Neural cell (in vitro differentiated cells): ENCODE data around the genes ISY1 and EFCAB12.

DNA sequence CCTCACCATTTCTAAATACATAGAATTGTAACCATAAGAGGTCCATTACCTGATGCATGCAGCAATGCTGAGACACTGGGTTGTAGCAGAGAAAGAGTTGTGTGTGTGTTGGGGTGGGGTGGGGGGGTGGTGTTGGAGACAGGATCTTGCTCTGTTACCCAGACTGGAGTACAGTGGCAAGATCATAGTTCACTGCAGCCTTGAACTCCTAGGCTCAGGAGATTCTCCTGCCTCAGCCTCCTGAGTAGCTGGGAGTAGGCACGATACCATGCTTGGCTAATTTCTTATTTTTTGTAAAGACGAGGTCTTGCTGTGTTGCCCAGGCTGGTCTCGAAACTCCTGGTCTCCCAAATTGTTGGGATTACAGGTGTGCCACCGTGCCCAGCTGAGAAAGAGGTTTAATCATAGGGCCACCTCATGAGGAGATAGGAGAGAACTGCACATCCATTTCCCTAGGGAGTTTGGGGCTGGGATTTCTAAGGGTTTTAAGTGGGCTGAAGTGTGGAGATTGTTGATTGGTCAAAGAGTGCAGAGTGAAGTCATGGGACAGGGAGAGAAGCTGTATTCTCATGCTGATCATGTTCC lies 53.6 kb downstream of the RAB7A start:
- RAMPAGE, long total RNA = no peak

DNA sequence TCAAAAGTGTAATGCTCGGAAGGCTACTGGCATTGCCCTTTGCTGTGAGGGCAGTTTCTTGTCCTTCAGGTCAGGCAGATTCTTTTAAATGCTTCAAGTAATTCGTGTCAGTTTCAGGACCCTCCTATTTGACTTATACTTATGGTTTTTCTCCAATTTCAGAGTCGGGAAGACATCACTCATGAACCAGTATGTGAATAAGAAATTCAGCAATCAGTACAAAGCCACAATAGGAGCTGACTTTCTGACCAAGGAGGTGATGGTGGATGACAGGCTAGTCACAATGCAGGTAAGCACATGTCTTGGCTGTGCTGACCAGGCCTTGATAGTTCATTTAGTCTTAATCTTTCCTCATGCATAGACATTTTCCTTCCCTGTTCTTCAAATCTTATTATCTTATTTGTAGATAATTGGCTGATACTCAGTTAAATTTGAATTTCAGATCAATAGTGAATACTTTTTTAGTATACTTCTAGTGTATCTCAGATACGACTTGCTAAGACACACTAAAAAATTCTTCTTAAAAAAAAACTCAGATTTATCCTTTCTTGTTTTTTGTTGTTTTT lies 71.9 kb downstream of the RAB7A start:
- RAMPAGE, long total RNA = no peak

DNA sequence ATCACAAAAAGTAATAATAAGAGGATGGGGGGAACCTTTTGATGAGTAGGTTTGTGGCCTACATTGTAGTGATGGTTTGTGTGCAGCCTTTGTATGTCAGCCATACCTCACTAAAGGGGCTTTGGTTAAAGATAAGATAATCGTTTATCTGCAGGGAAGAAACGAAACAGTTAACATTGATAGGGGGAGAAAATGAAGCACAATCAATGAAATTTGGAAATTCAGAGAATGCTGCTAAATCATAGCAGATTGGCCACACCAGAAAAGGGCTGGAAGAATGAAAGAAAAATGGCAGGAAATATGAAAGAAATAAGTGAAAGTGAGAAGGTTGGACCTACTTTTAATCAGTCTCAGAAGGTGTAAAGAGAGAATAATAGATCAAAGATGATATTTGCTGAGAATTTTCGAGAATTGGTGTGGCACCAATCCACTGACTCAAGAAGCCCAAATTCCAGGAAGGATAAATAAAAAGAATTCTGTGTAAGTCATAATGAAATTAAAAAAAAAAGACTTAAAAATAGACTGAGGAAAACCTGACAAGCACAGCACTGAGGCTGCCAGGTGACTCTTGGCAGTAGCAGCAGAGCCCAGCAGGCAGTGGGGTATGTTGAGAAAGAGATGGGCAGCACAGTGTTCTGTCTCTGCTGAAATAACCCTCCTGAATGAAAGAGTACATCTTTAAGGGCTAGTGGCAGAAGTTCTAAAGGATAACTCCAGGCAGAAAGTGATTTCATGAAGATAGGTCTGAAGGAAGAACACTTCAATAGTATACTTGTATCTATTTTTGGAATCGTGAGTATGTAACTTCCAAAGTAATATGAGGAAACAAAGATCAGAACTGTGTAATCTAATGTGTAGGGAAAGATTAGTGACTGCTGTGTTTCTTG lies 75.6 kb downstream of the RAB7A start:
- RAMPAGE, long total RNA = no peak

DNA sequence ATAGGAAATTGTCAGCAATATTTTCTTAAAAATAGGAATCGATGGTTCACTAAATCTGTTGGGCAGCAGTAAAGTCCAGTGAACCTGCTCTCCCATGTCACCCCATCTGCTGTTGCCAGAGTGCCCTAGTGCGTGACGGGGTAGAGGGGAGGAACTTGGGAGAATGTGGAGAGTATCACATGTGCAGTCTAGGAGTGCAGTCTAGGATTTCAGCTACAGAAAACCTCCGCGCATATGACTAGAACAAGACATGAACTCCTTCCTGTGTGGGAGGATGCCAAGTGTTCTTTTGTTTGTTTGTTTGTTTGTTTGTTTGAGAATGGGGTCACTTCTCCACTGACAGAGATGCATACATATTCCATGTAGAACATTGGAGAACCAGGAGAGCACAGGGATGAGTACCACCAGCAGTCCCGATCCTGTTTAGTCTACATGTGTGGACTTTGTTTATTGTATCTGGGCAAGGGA lies 74.6 kb upstream of the ACAD9 start:
- RAMPAGE, long total RNA = no peak

- RAMPAGE, long total RNA = no peak
These were observed 66.0 kb upstream of the ACAD9 start for GRCh38 chr3:128812975-128814243.

DNA sequence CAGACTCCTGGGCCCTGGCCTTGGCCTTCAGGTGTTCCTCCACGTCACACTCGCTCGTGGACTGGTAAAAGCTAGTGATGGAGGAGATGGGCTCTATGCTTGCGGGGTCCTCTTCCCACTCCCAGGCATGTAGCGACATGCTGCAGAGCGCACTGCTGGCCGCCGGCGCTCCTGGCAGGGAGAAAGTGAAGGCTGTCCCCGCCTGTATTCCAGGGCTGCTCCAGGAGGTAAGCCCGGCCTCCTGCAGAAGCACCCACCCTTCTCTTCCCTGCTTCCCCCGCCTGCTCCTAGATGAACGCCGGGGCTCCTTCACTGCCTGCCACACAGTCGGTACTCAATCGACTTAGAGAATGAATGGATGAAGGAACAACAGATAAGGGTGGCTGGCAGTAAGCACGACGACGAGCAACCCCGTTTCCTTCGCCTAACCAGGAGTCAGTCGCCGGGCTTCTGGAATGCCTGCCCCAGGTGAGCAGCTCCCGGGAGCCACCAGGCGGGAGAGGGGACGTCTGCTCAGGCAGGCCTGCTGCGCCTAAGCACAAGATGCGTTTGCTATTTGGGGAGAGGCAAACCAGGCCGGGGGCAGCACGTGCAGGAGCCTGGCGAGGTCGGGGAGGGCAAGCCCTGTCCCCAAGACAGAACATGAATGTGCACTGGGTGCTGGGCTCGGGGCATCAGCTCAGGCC lies 567 bp downstream of the CFAP92 start:
- RAMPAGE, long total RNA = no peak

- RAMPAGE, long total RNA = no peak
These were observed 5.9 kb upstream of the GP9 start for GRCh38 chr3:129054479-129055247.

- RAMPAGE, long total RNA = no peak
These were observed 16.6 kb downstream of the GP9 start for GRCh38 chr3:129077169-129077508.

DNA sequence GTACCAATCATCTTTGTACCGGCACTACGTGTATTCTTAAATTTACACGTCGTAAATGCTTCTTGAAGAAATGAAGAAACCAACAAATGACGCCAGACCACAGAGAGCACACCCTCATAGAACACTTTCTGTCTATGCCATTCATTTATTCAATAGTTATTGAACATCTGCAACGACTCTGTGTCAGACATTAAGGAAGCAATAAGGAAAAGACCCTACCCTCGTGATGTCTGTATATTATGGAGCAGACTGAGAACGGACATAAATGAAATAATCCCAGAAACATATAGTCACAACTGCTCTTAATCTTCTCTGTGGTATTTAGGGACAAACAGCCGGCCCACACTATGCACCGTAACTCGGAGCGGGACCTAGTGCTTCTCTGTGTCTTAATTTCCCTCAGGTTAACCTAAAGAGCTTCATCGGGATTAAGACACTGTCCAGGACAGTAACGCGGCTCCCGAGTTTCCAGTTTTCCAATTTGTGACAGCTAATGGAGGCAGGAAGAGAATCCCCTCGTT lies 480 bp downstream of the ISY1 start:
- RAMPAGE, long total RNA = no peak

- RAMPAGE, long total RNA = start-site peak on the minus strand at chr3:129161036-129161064, 211 and 775 reads in 2 replicates; start-site peak on the plus strand at chr3:129161460-129161470, 11 and 17 reads in 2 replicates
These were observed at the start of gene ISY1 for GRCh38 chr3:129160844-129161905. Gene ISY1, minus strand, starts transcription at chr3:129161063.

GRCh38 chr3:129182014-129182809 lies 1.5 kb downstream of the CNBP start:
- RAMPAGE, long total RNA = no peak

GRCh38 chr3:129277904-129278265 lies 785 bp upstream of the HMCES start:
- RAMPAGE, long total RNA = no peak

DNA sequence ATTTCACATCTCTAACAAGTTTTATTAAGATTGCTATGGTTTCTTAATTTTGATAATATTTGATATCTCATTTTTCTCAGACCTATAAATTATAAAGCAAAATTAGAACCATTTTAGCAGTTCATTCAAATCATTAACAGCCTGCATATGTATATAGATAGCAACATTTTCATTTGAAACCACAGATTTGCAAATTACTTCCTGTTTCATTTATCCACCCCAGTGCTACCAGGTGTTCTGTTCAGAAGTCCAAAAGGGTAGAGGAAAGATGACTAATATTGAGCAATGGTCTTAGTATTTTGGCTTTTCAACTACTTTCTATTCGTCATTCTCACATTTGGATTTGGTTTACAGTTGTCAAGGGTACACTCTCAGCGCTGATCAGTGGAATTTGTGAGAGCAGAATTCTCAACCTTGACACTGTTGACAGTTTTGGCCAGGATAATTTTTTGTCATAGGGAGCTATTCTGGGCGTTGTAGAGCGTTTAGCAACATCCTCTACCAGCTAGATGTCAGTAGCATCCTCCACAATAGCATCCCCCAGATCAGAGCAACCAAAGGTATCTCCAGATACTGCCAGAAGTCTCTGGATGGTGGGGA lies 4.0 kb downstream of the HMCES start:
- RAMPAGE, long total RNA = no peak

DNA sequence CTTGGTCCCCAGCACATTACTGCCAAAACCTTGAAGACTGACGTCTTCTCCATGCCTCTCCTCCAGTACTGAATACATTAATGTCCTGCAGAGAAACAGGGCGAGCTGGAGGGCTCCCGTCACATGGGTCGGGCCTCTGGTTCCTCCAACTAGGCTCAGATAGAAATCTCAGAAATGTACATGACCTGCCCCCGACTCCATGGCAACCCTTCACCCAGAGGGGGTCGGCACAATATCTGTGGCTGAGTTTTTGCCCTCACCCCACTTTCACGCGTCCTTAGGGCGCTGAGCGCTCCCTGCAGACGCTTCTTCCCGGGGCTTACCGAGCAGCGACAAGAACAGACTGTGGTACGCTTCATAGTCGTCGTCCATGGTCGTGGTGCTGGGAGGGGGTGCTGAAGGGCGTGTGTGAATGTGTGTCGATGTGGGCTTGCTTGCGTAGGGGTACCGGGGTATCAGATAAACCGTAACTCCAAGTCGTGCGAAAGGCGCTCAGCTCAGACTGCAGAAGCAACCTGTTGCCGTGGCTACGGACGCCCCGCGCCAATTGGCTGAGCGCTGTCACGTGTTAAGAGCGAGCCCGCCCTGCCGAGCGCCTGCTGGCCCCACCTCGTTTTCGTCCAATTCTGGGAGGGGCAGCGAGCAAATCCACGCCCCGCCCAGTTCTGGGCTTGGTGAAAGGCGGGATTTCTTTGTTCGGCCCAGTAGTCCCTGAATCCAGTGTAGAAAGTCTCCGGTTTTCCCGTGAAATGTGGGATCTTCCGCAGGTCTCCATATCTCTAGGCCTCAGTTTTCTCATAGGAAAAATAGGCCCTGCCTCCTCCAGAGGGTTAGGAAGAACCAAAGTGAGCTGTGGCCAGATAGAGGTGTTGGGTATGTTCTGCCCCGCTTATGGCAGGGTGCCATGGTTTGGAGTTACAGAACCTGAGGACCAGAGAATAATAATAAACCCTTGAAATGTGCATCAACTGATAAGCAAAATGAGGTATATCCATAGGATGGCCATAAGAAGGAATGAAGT lies at the start of gene EFCAB12:
Gene EFCAB12, minus strand, starts transcription at position 520 of the 1,021 bp plus-strand sequence.
- RAMPAGE, long total RNA = no peak

GRCh38 chr3:129447878-129448815 lies 8.1 kb downstream of the IFT122 start:
- RAMPAGE, long total RNA = no peak

DNA sequence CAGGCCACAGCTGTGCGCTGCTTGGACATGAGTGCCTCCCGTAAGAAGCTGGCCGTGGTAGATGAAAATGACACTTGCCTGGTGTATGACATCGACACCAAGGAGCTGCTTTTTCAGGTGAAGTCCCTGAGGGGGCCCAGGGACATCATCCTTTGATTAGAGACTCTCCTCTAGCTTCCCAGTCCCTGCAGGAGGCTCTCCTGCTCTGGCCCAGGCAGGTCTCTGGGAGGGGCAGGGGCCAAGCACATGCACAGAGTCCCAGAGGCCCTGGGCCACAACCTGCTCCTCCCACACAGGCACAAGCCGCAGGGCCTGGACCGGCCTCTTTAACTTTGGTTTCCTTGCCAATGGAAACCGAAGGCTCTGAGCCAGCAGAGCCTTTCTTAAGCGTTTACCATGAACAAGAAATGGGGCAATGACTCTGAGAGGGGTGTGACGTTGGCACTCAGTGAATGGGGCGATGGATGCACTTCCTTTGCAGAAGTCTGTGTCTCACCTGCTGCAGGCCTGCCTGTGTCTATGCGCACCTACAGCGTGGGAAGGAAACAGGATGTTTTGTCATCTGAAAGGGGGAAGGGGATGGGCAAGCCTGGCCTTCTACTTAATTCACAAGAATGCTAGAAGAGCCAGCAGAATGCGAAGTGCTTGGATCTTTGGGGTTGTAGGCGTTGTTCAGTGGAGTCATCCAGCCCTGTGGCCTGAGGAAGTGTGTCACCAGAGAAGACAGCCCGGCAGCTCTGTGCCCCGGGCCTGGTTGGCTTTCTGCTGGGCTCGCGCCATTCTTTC lies 41.7 kb downstream of the IFT122 start:
- RAMPAGE, long total RNA = no peak

GRCh38 chr3:129570728-129571433 lies 27.9 kb downstream of the H1-8 start:
- RAMPAGE, long total RNA = no peak

DNA sequence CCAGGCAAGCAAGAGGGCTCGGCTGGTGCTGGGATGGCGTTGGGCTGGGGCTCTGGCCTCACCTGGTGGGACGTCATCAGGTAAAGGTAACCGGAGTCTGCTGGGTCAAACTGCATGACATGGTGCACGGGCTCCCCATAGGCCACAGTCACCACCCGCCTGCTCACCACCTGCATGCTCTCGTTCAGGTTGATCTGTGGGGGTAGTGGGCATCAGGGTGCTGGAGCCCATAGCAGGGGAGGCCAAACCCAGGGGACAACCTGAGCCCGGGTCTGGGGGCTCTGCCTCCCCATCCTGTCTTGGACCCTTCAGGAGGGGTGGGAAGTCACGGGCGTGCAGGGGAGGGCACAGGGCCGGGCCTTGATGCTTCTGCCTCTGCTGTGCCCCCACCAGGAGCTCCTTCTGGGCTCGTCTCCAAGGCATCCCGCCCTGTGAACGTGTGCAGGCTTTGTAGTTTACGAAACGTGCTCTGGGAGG lies 19.9 kb downstream of the PLXND1 start:
- RAMPAGE, long total RNA = no peak

GRCh38 chr3:129592666-129593199 lies 13.7 kb downstream of the PLXND1 start:
- RAMPAGE, long total RNA = no peak

DNA sequence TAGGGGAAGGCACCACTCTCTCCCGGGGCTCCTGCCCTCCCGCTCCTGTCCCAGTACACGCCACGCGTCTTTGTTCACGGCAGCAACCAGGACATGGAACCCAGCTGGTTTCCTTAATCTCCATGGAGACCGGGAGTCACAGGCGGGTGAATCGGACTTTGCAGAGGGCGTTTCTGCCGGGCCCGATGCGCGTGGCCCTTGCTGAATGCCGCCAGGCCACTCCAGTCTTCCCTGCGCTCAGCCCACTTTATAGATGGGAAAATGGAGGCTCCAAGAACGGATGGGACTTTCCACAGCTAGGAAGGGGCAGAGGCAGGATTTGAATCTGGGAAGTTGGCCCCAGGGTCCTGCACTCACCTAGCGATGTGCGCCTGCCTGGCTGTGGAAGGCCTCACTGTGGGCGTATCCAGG lies 7.4 kb downstream of the PLXND1 start:
- RAMPAGE, long total RNA = no peak